Measurements from ENCODE around the gene MYH9.

- RRBS = no CpG with 5 or more reads among the region's 20 CpGs
CAGE:
- cytosol, long polyA plus RNA = no peak
- long polyA plus RNA = no peak
- nucleus, long polyA plus RNA = no peak
These were observed 39.0 kb downstream of the APOL1 start for GRCh38 chr22:36291808-36292372.

DNA sequence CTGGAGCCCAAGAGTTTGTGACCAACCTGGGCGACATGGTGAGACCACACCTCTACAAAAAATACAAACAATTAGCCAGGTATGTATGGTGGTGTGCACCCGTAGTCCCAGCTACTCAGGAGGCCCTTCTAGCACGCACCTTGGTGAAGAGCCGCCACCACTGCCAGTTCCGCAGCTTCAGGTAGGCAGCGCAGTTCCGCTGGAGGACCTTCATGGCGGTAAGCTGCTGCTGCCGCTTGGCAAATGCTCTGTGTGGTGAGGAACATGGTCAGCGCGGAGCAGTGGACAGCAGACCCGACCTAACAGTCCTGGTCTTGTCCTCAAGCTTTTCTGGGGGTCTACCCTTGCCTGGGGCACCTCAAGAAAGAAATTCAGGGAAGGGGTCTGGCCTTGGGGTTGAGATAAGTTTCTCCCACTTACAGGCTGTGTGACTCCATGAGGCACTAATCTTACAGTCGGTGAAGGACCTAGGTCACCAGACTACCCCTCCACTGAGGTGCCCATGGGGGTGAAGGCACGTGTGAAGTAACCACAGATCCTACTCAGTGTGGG, 49.6 kb downstream of the APOL1 start:
- RRBS = no CpG with 5 or more reads among the region's 14 CpGs
CAGE:
- cytosol, long polyA plus RNA = no peak
- long polyA plus RNA = no peak
- nucleus, long polyA plus RNA = no peak

DNA sequence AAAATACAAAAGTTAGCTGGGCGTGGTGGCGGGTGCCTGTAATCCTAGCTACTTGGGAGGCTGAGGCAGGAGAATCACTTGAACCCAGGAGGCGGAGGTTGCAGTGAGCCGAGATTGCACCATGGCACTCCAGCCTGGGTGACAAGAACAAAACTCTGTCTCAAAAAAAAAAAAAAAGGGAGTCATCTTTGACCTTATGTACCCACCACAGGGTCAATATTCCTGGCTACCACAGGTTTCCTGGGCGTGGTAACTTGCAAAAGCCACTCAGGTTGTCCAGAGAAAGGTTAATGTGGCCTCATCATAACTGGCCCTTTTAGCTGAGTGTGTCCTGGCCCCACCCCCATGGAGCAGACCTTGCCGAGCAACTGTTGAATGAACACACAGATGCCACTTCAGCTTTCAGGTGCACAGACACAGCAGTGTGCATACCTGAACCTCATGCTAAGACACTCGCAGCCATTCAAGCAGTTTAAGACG, 54.8 kb downstream of the APOL1 start:
- RRBS = no CpG with 5 or more reads among the region's 8 CpGs
CAGE:
- cytosol, long polyA plus RNA = no peak
- long polyA plus RNA = no peak
- nucleus, long polyA plus RNA = no peak

- RRBS = 96% methylated on average over 7 of the region's 41 CpGs
CAGE:
- cytosol, long polyA plus RNA = start-site peak on the minus strand at chr22:36322450-36322498, 157 and 197 reads in 2 replicates
- long polyA plus RNA = no peak
- nucleus, long polyA plus RNA = start-site peak on the minus strand at chr22:36322450-36322501, 296 and 183 reads in 2 replicates
These were observed 65.7 kb downstream of the MYH9 start for GRCh38 chr22:36321888-36322710.

DNA sequence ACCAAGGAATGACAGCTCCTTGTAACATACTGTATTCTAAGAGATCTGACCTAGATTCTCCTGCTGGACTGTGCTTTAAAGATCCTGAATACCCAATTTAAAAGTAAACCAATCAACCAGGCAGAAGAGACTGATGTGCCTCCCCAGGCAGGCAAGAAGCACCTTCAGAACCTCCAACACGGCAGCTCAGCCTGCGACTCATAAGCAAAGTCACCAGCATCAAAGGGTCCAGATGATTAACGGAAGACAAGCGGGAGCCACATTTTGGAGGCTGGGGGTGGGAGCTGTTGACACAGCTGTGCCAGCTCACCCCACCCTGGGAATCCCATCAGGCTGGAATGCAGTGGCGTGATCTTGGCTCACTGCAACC, 30.0 kb downstream of the MYH9 start:
- RRBS = no CpG with 5 or more reads among the region's 5 CpGs
CAGE:
- cytosol, long polyA plus RNA = no peak
- long polyA plus RNA = no peak
- nucleus, long polyA plus RNA = no peak

- RRBS = no CpG with 5 or more reads among the region's 2 CpGs
CAGE:
- cytosol, long polyA plus RNA = no peak
- long polyA plus RNA = no peak
- nucleus, long polyA plus RNA = no peak
These were observed 28.6 kb downstream of the MYH9 start for GRCh38 chr22:36359239-36359530.

DNA sequence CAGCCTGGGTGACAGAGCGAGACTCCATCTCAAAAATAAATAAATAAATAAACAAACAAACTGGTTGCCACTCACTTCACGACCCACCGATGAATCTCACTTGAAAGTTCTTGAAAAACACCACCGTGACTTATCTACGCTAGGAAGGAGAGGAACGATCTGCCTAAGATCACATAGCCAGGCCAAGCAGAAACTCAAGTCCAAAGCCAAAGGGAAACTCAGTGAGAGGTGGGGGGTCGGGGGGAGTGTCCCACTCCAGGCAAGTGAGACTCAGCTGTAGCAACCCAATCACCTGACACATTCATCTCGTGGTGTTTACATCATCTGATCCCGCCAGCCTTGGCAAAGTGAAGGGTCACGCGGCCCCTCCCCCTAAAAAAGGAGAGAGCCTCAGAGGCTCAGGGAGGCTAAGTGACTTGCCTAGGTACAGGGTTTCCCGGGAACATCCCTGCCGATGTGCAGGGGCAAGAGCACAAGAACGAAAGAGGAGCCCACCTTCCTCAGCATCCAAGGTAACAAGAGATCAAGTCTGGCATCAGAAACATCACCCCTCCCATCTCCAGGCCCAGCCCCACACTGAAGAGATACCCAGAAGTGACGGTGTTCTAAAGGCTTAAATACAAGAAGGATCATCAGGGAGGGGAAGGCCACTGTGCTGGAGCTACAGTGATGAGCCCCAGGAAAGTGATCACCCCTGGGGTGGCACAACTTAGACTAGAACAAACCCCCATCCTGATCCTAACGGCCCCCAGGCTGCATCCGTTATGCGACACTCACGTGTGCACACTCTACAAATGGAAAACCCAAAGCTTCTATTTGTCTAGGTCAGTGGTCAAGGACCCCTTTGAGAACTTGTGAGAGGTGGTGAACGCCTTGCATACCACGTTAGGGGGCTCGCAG, 21.4 kb downstream of the MYH9 start:
- RRBS = no CpG with 5 or more reads among the region's 22 CpGs
CAGE:
- cytosol, long polyA plus RNA = no peak
- long polyA plus RNA = no peak
- nucleus, long polyA plus RNA = no peak

DNA sequence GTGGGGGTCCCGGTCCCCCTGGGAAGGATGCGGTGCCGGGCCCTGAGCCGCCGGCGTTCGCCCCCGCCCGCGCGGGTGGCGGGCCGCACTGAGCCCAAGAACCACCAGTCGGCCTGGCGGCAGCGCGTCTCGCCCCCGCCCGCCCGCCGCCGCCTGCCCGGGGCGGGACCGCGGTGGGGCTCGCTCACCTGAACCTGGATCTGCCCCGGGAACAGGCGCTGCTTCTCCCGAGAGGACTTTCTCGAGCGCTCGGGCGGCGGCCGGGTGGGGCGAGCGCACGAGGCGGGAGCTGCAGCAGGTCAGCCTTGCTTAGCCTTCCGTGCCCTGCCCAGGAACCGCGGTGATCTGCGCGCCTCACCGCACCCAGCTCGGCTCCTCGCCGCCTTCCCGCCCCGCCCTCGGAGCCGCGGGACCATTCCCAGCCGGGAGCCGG, at the start of gene MYH9:
TSS of gene MYH9 (minus strand) at position 349 of the 433 bp plus-strand sequence.
- RRBS = 1% methylated on average over 30 of the region's 57 CpGs
CAGE:
- cytosol, long polyA plus RNA = start-site peak on the minus strand centred at position 301 of the sequence, 199 bp wide, 423 and 619 reads in 2 replicates
- long polyA plus RNA = start-site peak on the minus strand centred at position 364 of the sequence, 52 bp wide, 333 and 386 reads in 2 replicates
- nucleus, long polyA plus RNA = start-site peak on the minus strand centred at position 367 of the sequence, 71 bp wide, 224 and 435 reads in 2 replicates

DNA sequence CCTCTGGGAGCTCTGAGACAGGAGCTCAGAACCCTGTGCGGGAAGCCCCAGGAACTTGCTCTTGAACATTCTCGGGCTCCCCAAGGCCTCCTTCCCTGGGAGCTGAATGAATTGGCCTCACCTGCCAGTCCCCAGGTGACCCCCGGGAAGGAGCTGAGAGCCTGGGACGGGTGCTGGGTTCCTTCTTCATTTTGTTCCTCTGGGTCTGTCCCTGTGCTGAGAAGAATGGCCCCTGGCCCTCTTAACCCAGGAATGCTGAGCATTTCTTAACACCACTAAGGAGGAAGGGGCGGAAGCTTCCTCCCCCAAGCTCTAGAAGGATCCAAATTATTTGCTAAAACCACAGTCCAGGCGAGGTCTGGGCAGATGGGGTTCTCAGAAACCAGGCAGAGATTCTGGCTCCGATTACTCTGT, 44.7 kb upstream of the MYH9 start:
- RRBS = no CpG with 5 or more reads among the region's 7 CpGs
CAGE:
- cytosol, long polyA plus RNA = no peak
- long polyA plus RNA = no peak
- nucleus, long polyA plus RNA = no peak

- RRBS = 20% methylated on average over 1 of the region's 20 CpGs
CAGE:
- cytosol, long polyA plus RNA = no peak
- long polyA plus RNA = no peak
- nucleus, long polyA plus RNA = no peak
These were observed 46.8 kb downstream of the TXN2 start for GRCh38 chr22:36434427-36435184.

DNA sequence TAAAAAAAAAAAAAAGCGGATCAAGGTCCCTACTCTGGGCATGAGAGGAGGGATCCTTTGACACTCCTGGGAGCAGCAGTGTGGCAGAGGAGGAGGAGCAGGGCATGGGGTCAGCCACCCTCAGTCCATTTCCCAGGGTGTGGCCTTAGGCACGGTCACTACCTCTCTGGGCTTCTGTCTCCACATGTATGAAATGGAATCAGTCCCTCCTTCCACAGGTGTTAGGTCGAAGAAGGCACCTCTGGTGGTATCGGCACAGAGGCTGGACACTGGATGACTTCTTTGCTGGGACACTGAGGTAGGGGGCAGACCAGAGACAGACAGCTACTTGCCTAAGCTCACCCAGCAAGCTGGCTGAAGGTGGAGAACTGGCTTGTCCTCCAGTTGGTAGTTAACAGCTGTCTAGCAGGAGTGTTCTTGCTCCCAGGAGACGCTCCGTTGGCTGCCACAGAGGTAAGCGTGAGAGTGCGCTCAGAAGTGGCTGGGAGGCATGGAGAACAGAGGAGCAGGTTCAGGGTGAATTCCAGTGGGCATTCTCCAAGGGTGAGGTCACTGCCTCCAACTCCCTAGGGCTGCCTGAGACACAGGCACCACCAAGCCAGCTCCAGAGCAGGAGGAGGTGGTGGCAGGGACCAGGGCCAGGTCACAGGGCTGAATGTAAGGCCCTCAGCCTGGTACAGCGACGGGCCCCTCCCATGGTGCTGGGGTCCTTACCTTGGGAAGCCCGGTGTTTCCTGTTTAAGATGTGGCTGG, 19.5 kb downstream of the TXN2 start:
- RRBS = no CpG with 5 or more reads among the region's 11 CpGs
CAGE:
- cytosol, long polyA plus RNA = no peak
- long polyA plus RNA = no peak
- nucleus, long polyA plus RNA = no peak

GRCh38 chr22:36478897-36479382, 2.5 kb downstream of the TXN2 start:
- RRBS = no CpG with 5 or more reads among the region's 4 CpGs
CAGE:
- cytosol, long polyA plus RNA = no peak
- long polyA plus RNA = no peak
- nucleus, long polyA plus RNA = no peak

GRCh38 chr22:36524058-36524937, 4.7 kb downstream of the EIF3D start:
- RRBS = no CpG with 5 or more reads among the region's 10 CpGs
CAGE:
- cytosol, long polyA plus RNA = no peak
- long polyA plus RNA = no peak
- nucleus, long polyA plus RNA = no peak

GRCh38 chr22:36846664-36847003, 14.2 kb upstream of the NCF4 start:
- RRBS = no CpG with 5 or more reads among the region's 5 CpGs
CAGE:
- cytosol, long polyA plus RNA = no peak
- long polyA plus RNA = no peak
- nucleus, long polyA plus RNA = no peak

GRCh38 chr22:36853315-36854017, 7.3 kb upstream of the NCF4 start:
- RRBS = no CpG with 5 or more reads among the region's 12 CpGs
CAGE:
- cytosol, long polyA plus RNA = no peak
- long polyA plus RNA = no peak
- nucleus, long polyA plus RNA = no peak

DNA sequence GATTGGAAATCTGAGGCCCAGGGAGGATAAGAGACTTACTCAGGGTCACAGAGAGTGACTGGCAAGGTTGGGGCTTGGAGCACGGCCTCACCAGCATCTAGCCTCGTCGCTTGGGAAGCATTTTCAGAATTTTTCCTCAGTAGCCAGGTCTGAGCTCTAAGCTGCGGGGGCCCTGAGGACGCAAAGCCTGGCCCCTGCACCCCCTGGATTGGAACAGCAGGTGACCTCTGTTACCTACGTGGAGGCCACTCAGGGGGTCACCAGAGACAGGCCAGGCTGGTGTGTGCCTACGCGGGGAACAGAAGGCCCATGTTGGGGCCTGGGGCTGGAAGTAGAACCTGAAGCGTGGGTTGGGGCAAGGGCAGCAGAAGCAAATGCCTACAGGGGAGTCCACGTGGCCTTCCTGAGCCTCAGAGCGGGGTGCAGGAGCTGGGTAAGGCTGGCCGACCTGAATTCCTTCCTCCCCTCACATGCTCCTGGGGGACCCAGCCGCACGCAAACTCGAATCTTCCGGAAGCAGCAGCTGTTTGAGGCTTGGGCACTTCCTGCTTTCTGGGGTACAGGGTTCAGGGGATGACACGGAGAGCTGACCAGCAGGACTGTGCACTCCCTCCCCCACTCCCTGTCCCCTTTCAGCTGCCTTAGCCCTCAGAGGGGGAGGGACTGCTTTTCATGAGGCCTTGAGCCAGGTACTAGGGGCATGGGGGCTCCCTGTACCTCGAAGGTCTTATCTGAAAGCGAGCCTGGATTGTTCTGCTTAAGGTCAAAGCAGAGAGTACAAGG, 1.3 kb downstream of the NCF4 start:
- RRBS = no CpG with 5 or more reads among the region's 19 CpGs
CAGE:
- cytosol, long polyA plus RNA = no peak
- long polyA plus RNA = no peak
- nucleus, long polyA plus RNA = no peak

DNA sequence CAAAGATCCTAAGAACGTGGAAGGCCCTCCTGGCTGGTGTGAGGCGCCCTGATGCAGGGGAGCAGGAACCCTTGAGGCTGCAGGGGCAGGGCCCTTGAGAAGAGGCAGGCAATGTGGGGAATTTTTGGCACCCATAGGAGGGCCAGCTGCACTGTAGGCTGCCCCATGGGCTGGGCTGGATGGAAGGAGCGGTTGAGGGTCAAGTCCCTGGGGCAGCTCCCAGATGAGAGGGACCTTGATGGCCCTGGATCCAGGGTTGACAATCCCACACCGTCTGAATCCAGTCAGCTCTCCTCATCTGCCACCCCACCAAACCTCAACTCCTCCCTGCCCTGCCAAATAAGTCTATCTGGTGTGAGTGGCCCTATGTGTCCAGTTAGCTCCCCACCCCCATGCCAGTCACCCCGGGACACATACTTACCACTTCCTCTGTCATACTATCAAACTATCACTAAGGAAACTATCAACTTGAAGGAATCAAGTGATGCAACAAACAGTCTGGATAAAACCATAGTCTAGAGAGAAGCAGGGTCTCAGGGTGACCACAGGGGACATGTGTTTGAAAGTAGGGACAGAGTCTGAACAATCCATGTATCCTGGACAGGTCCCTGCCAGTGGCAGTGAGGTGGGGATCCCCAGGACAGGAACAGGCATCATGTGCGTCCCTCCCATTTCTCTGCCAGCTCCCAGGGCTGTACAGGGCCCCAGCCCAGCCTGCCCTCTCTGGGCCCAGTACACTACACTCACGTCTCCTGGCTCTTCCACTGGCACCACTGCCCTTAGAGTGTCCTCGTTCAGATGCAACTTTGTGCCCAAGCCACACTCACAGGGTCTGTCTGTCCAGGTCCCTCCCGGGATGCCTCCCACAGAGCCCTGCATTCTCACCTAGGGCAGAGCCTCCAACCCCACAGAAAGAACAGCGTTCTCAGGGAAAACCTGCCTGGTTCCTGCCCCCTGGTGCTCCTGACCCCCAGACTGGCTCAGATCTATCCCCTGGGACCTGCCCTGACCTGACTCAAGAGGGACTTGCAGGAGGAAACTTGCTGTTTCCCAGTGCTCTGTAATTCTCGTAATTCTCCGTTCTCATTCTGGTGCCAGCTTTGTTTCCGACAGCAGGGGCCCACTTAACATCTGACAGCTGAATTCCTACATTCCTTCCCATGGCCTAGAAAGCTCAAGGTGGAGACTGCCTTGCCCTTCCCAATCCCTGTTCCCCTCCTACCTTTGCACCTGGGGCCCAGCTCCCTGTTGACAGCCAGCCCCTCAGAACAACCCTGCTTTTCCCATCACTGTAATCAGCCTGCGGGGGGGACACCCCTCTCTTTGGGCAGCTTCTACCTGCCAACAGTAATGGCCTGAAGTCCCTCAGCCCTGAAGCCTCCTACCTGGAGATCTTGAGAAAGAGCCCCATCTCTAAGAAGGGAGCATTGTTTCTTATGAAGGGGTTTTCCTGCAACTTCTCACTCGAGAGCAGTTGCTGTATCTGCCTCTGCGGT, 12.9 kb upstream of the CSF2RB start:
- RRBS = no CpG with 5 or more reads among the region's 16 CpGs
CAGE:
- cytosol, long polyA plus RNA = no peak
- long polyA plus RNA = no peak
- nucleus, long polyA plus RNA = no peak

GRCh38 chr22:37012009-37012784, 4.5 kb upstream of the TEX33 start:
- RRBS = no CpG with 5 or more reads among the region's 11 CpGs
CAGE:
- cytosol, long polyA plus RNA = no peak
- long polyA plus RNA = no peak
- nucleus, long polyA plus RNA = no peak

DNA sequence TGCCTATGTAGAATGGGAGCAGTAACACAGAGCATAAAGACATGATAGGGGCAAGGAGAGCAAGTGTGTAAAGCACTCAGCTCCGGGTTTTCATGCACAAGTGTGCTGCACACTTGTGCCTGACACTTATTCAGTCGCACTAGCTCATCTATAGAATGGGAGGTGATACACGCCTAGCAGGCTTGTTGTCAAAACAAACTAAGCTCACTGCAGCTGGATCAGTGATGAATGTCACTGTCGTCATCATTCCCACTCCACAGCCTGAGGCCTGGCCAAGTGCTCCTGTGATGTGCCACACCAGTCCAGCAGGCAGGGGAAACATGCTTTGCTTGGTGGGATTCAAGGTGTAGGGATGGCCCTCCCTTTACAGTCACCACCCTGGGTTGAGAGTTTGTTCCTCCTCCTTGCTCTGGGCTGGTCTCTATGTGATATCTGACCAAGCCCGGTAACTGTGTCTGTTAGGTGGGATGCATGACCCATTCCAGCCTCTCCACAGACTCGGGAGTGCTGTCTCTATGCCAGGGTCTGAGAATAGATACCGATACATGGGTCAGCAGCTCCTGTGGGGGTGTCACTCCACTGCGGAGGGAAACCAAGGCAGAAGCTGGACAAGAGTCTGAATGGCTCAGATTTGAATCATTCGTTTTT, 6.9 kb downstream of the MPST start:
- RRBS = no CpG with 5 or more reads among the region's 9 CpGs
CAGE:
- cytosol, long polyA plus RNA = no peak
- long polyA plus RNA = no peak
- nucleus, long polyA plus RNA = no peak

- RRBS = 29% methylated on average over 2 of the region's 4 CpGs
CAGE:
- cytosol, long polyA plus RNA = no peak
- long polyA plus RNA = no peak
- nucleus, long polyA plus RNA = no peak
These were observed 14.6 kb upstream of the IL2RB start for GRCh38 chr22:37164398-37164634.